Subcutaneous preadipocyte (primary cell): ENCODE data around the gene DRC7.

DNA sequence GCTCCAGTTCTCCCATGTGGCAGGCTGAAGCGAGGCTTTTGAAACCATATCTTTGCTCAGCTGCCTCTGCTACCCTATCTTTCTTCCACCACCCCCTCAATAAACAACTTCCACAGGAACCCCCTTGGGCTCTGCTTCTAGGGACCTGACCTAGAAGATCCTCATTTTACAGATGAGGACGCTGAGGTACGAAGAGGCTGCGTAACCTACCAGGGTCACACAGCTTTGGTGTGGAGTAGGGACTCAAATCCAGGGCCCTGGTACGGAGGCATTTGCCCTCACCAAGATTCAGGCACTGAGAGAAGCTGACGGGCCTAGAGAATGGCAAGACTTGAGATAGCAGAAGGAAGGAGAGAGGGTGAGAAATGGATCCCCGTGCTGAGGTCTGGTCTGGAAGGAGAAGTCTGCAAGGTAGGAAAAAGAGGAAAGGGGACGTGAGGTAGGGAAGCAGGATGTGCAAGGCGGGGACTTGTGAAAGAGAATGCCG, 14.4 kb downstream of the NLRC5 start:
- CAGE, long polyA plus RNA: no peak

DNA sequence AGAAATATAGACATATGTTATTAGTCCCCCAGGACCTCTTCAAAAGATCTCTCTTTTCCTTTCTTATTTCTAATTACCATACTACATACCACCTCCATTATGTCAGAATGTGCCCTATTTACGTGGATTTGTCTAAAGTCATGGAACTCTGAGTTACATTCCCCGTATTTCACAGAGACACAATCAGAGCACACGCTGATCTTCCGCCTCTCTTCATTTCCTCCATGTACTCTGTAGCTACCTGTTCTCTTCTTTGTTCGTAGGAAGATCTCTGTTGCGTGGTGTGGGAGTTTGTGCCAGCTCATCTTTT, 26.8 kb downstream of the NLRC5 start:
- CAGE, long polyA plus RNA: no peak

DNA sequence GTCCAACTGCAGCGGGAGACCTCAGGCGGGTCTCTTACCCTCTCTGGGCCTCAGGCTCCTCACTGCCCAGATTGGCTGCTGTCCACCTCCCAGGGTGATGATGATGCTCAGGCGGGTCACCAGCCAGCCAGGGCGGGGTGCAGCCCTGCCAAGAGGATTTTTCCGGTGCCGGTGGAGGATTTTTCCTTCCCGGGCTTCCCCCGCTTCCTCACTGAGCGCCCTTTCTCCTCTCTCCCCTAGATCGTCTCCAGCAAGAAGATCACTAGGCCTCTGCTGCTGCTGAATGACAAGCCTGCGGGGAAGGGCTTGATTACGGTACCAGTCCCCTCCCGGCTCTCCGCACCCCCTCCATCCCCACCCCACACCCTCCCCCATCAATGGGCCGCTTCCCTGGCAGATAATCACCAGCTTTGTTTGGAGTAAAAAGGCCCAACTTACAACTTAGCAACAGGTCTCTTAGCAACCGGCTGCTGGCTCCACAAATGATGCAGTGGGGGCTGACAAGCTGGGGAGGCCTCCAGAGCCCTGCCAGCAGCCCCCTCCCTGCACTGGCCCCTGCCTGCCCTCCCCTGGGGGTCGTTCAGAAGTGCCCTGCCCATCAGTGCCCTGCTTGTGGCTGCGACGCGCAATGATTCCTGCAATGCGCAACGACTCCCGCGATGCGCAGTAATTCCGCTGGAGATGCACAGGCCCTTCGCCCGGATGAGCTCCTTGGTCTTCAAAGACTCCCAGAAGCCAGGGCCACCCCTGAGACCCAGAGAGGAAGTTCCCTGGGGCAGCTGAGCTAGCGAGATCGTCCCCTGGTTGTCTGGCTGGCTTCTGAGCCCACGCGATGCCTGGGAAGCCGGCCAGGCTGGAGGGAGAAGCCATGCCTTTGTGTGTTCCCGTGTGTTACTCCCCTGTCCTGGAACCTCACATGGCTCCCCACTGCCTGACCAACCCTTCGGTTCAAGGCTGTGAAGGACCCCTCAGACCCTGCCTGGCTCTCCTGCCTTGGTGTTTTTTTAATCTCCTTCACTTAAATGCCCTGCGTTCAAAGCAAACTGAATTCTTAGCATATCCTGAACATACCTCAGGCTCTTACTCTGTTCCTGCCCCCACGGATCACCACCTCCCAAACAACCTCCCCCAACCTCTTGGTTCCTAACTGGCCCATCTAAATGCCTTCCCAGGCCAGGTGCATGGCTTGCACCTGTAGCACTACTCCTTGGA, 23.3 kb downstream of the CPNE2 start:
- CAGE, long polyA plus RNA: no peak

DNA sequence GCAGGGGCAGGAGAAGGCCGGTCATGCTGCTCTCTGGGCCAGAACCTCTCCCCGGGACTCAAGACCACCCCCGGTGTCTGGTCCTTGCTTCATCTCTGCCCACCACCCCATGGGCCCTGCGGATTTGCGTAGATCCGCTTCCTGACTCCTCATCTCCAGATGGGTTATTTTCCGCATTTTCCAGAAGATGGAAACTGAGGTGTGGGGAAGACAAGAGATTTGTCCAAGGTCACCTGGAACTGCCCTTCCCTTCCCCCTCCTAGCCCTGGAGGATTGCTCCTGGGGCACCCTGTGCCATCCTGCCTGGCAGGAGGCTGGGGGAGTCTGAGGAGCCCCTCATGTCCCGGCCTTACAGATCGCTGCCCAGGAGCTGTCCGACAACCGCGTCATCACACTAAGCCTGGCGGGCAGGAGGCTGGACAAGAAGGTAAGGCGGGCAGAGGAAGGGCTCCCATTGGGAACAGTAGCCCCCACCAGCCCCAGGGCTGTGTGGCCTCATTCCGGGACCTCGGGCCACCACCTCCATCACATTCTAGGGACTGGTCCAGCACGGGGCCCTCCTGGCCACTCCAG, 24.8 kb downstream of the CPNE2 start:
- CAGE, long polyA plus RNA: no peak

DNA sequence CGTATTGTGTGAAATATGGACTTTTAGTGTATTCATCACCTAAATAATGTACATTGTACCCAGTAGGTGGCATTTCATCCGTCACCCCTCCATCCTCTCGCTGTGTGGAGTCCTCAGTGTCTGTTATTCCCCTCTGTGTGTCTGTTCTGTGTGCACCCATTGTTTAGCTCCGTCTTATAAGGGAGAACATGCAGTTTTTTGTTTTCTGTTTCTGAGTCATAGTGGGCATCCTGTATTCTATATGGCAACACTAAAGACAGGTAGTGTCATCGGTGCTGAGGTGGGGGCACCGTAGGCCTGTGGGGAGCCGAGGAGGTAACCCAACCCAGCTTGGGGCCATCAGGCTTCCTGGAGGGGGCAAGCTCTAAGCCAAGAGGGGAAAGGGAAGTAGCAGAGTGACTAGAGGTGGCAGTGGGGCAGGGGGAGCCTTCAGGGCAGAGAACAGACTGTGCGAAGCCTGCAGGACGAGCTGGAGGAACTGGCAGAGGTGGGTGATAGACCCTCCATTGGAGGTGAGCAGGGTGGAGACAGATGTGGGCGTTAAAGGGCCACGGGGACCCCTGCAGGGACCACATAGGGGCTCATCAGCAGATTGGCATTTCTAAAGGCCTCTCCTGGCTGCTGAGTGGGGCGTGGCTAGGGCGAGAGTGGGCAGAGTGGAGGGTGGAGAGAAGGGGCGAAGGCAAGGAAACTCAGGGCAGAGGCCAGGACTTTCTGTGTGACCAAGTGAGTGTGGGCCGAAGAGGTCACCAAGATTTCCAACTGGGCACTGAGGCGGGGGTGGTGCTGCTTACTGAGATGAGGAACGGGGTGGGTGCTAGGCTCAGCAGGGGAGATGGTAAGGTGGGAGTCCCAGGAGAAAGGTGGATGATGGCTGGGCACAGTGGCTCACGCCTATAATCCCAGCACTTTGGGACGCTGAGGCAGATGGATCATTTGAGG, 36.6 kb downstream of the CPNE2 start:
- CAGE, long polyA plus RNA: no peak

GRCh38 chr16:57145641-57146622, 39.9 kb downstream of the PSME3IP1 start:
- CAGE, long polyA plus RNA: no peak

DNA sequence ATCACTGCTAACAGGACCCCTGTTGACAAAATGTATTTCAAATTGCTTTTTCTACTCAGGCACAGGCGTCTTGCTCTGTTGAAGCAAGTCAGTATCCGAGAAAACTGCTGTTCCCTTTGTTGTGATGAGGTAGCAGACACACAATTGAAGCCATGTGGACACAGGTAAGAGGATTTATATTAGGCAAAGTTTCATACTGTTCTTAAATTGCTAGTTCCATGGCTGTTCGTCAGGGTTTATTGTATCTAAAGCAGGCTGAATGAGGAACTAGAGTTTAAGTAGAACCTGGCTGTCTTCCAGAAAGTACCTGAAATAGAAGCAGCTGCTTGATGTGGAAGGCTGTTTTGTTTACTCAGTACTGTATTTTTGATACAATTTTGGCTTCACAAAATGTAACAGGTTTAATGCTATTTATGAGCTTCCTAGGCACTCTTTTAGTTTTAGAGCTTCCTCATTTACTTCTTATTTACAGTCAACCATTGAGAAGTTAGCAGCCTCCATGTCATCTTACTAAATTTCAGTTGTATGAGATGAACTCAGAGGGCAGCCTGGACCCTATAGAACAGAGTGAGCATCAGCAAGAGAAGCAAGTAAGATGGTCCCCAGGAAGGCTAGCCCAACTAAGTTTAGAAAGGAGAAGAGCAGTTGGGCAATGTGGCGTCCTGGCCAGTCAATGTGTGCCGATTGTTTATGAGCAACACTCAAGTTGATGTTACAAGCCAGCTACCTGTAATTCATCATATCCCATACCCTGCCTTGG, 9.8 kb upstream of the ARL2BP start:
- CAGE, long polyA plus RNA: no peak

GRCh38 chr16:57255359-57256160, 10.5 kb downstream of the ARL2BP start:
- CAGE, long polyA plus RNA: no peak

DNA sequence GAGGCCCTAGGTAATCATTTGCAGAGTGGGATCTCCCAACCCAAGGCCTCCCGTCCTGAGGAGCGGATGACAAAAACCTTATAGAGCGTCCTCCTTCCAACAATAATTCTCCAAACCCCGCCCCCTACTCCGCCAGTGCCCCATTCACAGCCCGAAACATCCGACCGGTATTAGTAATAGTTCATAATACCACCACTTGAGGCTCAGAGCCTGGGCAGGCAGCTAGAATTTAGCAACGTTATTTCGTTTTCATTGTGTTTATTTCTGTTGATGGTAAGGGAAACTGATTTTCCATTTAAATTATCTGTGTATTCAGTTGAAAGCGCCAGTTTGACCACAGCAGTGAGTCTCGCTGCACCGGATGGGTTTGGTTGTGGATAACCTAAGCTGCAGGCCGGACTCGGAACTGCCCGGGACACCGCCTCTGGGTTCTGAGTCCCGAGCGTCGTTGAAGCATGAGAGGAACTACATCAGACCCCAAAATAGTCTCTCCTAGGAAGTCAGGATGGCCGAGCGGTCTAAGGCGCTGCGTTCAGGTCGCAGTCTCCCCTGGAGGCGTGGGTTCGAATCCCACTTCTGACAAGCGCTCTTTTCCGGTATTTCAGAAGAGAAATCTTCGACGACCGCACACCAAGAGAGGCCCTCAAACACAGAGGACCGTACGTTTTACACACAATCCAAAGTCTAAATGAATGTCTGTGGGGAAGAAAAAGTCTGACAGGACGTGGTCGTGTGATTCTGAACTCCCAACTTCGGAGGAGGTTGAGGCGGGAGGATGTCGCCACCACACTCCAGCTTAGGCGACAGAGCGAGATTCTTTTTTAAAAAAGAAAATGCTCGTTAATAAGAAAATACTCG, 15.2 kb upstream of the PLLP start:
- CAGE, long polyA plus RNA: no peak

GRCh38 chr16:57383417-57384332, 11.4 kb downstream of the CX3CL1 start:
- CAGE, long polyA plus RNA: no peak

DNA sequence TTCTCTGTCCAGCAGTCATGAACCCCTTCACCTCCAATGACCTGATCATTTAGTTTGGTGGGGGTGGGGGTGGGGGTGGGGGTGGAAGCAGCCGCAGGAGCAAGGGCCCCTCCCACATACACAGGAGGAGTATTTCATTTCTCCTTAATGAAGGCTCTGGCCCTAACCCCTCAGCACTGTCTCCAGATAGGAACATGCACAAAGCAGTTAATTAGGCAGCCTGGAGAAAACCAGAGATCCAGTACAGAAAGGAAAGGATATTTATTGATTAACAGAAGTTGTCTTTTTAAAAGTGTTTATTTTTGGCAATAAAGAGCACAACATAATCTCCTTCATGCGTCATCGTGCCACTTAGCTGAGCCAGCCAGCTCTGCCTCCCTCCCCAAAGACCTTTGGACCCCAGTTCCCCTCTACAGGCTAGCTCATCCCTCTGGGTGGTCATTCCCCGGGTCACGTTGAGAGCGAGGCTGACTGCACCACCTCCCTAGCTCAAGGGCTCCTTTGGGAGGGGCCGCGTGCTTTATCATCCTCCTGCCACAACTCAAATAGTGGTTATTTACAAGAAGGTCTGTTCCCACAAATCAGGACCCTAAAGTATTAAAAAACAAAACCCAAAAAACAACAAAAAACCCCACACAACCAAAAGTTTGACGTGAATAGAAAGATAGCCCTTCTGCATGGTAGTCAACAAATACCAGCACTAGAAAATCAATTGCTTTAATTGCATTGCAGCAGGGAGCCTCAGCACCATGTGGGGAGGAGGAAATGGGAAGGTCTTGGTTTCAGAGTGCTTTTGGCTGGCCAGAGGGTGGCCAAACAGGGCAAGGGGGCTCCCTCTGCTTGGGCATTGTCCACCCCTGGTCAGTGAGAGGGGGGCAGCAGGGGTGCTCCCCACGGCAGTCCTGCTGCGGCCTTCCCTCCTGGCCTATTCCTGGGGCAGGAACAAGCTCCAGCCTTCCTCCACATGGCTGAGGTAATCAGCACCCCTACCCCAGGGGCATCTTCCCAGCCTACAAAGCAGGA, 9.5 kb downstream of the POLR2C start:
- CAGE, long polyA plus RNA: no peak

DNA sequence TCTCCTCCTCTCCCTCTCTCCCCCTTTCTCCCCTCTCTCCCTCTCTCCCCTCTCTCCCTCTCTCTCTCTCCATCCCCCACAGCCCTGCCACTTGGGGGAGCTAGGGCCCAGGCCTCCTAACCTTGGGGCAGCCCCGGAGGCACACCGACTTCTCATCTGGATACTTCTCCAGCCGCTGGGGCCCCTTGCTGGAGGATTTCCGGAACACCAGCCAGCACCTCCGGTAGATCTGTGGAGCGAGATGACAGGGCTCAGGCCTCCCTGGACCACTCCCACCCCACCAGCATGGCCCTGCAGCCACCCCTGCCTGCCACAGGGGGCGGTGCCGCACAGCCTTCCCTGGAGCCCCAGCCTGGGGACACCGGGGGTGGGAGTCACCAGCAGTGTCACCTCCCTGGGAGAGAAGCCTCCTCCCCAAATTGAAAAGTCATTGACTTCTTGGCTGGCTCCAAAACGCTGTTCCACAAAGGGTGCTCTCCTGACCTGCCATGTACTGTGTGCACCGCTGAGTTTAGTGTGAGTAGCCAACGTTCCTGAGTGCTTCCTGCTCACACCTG, 10.5 kb downstream of the DOK4 start:
- CAGE, long polyA plus RNA: no peak

DNA sequence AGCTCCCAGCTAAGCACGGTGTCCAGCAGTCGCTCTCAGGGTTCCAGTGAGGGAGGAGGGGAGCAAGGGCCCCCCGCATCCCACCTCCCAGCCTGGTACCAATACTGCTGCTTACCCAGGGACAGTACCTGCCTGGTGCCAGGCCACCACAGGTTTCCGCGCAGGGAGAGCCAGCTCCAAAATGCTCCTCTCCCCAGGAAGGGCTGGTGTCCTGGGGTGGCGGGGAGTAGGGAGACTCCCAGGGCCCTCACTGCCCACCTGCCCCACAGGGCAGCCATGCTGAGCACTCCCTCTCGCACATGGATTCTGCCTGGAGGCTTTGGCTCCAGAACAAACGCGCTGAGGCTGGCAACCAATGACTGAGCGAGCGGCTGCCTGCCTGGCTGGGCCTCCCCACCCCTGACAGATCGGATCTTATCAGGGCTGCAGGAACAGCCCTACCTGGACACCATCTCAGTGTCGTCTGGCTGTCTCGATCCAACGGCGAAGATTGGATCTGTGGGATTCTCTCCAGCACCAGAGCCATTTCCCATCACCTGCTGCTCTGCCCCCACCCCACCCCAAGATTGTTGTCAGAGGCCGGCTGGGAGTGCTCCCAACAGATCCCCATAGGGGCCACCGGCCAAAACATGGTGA, 2.3 kb downstream of the DOK4 start:
- CAGE, long polyA plus RNA: no peak

DNA sequence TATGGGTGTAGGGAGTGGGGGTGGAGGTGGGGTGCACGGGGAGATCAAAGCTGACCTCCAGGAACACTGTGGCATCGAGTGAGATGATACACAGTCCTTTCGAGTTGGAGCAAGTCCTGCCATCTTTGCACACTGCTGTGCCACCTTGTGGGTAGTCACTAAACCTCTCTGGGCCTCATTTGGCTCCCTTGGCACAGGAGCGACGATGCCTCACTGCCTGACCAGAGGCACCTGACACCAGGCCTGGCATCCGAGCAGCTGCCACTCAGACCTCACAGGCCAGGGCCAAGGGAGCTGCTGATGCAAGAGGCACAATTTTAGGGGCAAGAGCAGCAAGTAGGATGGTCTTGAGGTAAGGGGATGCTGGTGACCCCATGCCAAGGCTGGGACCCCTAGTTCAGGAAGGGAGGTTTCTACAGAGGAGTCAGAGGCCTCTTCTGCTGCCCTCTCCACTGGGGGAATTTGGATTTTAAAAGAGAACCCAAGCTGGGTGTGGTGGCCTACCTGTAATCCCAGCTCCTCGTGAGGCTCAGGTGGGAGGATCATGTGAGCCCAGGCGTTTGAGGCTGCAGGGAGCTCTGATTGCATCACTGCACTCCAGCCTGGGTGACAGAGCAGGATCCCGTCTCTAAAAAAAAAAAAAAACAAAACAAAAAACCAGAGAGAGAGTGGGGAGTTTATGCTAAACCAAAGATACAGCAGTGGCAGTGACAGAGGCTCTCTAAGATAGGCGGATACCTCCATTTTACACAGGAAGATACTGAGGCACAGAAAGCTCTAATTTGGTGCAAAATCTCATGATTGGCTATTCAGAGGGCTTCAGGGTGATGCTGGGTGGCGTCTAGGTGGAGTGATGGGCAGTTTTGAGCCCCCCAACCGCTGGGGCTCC, 6.7 kb upstream of the ADGRG1 start:
- CAGE, long polyA plus RNA: no peak

- CAGE, long polyA plus RNA: no peak
Observed at GRCh38 chr16:57632365-57632964, 4.0 kb downstream of the ADGRG1 start.

- CAGE, long polyA plus RNA: no peak
Observed at GRCh38 chr16:57634175-57634814, 5.9 kb downstream of the ADGRG1 start.

- CAGE, long polyA plus RNA: no peak
Observed at GRCh38 chr16:57636981-57637359, 8.5 kb downstream of the ADGRG1 start.

- CAGE, long polyA plus RNA: no peak
Observed at GRCh38 chr16:57694185-57695459, at the start of gene DRC7. Gene DRC7, plus strand, starts transcription at chr16:57694806.

GRCh38 chr16:57759687-57760064, 24.1 kb downstream of the KATNB1 start:
- CAGE, long polyA plus RNA: no peak

GRCh38 chr16:57801714-57802225, 521 bp downstream of the KIFC3 start:
- CAGE, long polyA plus RNA: no peak